Left lobe of liver (tissue), 1 donor: ENCODE measurements around a stretch of chr5.

- PRO-cap = no peak
Observed at GRCh38 chr5:149424373-149425154, 45.5 kb upstream of the IL17B start.

- PRO-cap = no peak
Observed at GRCh38 chr5:149439788-149440370, 60.8 kb upstream of the IL17B start.

DNA sequence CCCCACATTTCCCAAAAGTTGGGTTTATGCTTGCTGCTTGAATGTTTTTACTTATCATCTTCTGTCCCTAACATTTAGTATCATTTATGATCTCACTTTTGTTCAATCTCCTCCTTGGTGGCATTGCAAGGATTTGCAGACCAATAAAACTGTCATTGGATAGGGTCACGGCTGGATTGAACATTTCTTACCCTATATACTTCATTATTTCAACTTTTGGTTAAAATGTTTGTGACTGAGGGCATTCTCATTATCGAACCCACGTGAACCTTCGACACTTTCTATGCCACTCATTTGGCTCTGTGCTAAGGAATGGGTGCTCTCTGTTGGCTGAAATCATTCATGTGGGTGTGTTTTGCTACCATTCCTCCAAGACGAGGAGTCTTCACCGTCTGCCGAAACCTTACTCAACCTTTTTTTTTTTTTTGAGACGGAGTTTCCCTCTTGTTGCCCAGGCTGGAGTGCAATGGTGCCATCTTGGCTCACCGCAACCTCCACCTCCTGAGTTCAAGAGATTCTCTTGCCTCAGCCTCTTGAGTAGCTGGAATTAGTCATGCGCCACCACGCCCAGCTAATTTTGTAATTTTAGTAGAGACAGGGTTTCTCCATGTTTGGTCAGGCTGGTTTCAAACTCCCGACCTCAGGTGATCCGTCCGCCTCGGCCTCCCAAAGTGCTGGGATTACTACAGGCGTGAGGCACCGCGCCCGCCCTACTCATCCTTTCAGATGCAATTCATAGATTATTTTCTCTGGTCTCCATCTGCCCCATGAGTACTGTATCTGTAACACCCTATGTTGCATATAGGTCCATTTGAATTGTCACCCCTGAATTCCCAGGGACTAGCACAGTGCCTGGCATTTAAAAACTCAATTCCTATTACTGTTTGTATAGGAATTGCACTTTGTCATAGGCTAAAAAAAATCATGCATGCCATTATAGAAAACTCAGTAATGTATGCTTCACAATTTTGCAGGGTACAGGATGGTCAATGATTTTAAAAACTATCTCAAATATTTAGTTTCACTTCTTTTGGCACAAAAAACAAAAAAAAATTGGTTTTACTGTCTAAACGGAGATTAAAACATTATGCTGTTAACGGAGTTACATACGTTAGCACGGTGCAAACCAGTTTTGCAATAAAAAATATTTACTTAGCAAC lies 62.3 kb downstream of the CSNK1A1 start:
- PRO-cap = no peak

- PRO-cap = no peak
Observed at GRCh38 chr5:149537291-149537811, 13.9 kb downstream of the CSNK1A1 start.

DNA sequence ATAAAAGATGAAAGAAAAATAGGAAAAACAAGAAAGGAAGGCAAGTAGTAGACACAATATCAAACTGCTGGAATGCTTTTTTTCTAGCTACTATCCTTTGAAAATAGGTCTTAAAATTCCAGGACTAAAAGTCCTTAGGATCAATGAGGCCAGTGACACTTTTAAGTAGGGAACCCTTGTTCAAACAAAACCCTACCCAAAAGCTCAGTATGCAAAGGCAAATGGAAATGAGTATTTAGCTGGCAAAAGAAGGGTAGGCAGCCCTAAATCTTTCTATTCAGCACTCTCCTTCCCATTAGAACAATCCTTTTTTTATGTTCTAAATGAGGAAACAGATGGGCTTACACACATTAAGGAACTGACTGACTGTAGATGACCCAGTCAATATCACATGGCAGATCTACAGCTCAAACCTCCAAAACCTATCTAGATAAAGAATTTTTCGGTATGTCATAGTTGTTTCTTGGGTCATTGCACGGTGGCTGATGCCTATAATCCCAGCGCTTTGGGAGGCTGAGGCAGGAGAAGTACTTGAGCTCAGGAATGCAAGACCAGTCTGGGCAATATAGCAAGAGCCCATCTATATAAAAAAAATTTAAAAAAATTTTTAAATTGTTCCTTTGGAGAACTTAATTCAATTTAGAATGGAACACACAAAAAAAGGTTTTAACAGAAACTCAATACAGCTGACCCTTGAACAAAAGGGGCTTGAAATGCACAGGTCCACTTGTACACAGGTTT lies 7.2 kb downstream of the CSNK1A1 start:
- PRO-cap = no peak

GRCh38 chr5:149637898-149638126 lies 56.5 kb downstream of the ARHGEF37 start:
- PRO-cap = no peak

DNA sequence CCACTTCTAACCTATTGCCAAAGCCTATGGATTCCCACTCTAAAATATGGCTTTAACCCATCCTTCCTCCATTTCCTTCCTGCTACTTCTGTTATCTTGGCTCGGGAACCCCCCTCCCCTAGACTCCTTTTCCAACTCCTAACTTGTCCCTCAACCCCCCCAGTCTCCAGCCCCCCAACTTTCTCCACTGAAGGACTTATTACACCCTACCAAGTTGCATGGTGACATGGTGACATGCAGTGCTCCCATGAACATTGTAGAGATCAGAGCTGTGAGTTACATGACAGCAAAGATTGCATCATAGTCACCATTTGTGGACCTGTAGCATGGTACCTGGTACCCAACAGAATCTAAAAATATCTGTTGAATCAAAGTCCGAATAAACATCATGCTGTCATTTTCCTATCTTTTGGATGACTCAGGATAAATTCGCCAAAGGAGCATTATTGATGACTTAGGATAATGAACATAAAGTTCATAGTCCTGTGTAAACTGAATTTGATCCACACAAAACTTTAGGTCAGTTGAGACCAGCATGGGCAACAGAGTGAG lies 6.8 kb upstream of the PPARGC1B start:
- PRO-cap = unidirectional peak, plus-strand start at position 95 of the sequence

DNA sequence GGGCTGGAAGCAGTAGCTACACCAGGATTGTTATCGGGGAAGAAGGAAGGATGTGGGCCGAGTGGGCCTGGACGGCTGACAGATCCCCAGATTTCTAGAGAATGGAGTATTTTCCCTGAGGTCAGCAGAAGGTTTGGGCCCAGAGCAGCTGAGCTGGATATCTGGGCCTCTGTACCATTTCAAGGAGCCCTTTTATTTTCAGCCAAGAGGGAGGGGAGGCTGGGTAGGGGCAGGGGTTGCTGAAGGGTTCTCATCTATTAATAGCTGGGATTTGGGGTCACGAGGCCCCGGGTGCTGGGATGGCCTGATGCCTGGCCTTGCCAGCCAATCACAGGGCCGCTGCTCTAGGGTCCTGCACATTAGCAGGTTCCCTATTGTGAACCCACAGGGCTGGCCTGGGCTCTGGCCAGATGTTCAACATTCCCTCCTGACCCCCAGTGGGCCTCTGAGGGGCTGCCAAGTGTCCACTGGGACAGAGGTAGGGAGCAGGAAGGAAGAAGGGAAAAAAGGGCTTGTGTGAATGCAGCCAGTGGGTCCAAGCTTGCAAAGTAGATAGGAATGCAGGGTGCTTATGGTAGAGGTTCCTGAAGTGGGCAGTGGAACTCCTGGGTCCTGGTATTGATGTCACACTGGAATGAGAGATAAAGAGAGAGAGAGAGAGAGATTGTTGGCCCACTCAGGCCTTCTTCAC lies 52.5 kb downstream of the PPARGC1B start:
- PRO-cap = no peak

GRCh38 chr5:149841684-149842273 lies 102.8 kb downstream of the PDE6A start:
- PRO-cap = no peak

DNA sequence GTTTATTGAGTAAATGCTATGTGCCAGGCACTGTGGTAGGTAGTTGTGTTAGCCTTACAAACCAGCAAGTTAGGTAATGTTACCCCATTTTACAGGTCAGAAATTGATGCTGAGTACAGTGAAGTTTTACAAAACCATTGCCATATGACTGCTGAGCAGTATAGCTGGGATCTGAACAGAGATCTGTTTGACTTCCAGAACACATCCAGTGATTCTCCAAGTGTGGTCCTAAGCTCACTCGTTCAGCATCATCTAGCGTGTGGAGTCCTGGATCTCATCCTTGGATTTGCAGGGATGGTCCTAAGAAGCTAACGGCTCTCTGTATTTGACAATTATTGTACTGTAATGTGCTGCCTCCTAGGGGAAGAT lies 1.3 kb downstream of the SLC26A2 start:
- PRO-cap = no peak

DNA sequence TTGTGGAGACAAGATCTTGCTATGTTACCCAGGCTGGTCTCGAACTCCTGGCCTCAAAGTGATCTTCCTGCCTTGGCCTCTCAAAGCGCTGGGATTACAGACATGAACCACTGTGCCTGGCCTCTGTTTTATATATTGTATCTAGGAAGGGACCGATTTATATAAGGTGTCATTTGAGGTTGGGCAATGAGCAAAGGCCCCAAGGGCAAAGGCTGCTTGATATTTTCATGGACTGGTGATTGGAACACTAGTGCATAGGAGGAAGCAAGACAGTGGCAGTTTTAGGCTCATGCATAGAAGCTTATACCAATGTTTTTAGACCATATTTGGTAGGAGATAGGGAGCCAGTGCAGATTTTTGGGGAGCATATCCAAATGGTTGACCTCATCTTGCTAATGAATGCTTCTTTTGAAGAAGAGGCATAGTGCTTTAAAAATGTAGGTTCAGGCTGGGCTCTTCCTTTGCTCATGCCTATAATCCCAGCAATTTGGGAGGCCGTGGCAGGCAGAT lies 3.3 kb downstream of the SLC26A2 start:
- PRO-cap = no peak

DNA sequence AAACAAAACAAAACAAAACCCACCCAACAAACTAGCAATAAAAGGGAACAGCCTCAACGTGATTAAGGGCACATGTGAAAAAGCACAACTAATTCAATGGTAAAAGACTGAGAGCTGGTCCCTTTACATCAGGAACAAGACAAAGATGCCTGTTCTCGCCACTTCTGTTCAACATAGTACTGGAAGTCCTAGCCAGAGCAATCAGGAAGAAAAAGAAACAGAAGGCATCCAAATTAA lies 2.6 kb upstream of the CSF1R start:
- PRO-cap = no peak

DNA sequence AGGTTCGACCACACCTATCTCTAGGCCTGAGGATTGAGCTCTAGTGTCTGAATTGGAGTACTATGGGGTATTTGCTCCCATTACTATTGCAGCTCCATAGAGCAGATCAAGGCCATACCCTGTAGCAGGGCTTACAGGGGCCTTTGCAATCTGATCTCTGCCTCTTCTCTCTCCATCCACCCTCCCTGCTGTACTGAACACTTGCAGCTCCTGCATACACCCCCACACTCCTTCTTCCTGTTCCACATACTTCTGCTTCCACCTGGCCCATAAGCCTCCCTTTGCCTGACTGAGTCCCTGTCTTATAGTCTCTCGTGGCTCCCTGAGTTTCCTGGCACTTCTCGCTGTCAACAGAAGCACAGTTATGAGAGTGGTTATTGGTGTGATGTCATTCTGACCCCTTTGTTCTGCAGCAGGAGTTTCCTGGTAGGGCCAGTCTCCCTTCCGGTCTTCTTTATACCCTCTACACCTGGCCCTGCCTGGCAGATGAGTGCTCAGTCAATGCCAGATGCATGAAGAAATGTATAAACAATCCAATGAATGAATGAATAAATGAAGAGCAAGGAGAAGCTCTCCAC lies 20.3 kb upstream of the CSF1R start:
- PRO-cap = no peak

DNA sequence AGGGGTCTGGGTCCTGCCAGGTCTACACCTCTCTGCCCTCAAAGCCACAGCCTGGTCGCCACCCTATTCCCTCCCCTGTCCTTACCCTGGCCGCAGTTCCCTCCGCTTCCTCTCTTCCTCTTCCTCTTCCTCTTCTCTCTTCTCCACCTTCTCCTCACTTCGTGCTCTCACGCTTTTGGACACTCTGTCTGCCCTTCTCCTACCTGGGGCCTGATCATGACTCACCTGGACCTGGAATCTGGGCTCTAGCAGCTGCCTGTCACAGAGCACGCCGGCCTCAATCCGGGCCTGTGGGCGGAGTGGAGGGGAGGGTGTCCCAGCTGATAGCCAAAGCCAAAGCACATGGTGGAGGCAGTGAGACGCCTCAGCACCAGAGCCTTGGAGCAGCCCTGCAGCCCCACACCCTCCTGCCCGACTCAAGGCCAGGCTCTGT lies 26.8 kb upstream of the CSF1R start:
- PRO-cap = no peak

- PRO-cap = no peak
Observed at GRCh38 chr5:150133508-150133944, 22.1 kb downstream of the PDGFRB start.

DNA sequence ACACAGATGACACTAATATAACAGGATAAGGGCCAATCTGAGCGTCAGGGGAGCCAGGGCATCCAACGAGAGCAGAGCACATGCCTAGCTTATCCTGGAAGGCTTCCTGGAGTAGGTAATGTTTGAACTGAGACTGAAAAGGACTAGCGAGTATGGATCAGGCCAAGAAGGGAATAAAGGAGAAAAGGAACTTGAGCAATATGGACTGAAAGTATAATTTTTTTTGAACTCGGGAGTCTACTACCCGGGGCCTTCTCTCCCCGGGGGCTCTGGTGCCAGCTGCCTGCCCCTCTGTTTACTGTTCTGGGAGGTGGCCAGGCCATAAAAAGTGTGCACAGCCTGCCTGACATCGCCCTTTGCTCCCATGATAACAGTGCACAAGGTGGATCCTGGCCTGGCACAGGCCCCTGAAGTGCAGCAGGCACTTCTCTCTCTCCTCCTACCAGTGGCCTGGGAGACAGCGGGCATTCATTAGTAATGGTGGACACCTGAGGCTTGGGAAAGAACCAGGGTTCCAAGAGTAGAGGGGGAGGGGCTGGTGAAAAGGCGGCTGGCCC lies 4.7 kb upstream of the SLC6A7 start:
- PRO-cap = no peak

DNA sequence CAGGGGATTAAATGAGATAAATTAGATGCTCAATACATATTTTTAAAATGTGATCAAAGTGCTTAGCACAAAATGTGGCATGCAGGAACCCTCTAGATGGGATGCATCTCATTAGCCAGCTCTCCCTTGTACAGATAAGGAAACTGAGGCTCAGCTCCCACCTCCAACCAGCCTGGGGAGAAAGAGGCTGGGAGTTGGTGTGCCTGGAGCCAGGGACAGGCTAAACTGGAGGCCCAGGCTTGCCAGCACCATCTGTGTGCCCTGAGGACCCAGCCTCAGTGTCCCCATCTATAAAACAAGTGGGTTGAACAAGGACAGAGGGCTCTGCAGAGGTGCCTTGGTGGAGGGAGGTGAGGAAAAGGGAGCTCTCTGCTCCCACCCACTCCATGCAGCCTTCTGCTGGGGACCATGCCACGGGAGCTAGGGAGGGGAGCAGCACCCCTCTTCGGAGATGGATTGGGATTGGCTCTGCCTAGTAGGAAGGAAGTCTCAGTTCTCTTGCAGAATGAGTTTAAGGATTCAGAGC lies 25.6 kb downstream of the SLC6A7 start:
- PRO-cap = no peak

DNA sequence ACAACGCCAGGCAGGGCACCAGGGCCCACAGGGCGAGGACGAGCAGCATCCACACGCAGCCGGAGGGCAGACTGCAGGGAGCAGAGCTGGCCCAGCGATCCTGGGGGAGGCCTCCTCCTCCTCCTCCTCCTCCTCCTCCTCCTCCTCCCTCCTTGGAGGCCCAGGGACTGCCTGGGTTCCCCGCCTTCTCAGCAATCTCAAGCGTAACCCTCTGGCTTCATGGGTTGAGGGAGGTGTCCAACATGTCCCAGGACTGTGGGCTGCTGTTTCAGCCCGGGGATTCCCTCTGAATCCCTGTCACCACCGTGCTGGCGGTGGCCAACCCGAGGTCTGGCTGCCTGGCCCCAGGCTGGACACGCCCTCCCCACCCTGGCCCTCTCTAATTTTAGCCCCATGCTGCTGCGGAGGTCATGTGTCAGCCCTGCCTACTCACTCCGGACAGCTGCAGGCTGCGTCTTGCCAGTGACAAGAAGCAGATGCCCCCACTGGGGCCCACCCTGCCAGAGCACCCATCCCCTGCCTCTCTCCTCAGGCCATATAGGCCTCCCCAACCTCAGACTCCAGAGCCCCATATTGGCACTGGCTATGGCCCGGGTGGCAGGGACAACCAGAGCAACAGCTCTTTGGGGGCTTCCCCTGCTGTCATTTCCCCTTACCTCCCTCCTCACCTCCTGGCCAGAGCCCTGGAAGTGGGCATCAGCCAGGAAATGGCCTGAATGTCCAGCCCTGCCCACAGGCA lies 44.2 kb downstream of the CAMK2A start:
- PRO-cap = no peak

- PRO-cap = no peak
Observed at GRCh38 chr5:150246545-150247271, 42.9 kb downstream of the CAMK2A start.

DNA sequence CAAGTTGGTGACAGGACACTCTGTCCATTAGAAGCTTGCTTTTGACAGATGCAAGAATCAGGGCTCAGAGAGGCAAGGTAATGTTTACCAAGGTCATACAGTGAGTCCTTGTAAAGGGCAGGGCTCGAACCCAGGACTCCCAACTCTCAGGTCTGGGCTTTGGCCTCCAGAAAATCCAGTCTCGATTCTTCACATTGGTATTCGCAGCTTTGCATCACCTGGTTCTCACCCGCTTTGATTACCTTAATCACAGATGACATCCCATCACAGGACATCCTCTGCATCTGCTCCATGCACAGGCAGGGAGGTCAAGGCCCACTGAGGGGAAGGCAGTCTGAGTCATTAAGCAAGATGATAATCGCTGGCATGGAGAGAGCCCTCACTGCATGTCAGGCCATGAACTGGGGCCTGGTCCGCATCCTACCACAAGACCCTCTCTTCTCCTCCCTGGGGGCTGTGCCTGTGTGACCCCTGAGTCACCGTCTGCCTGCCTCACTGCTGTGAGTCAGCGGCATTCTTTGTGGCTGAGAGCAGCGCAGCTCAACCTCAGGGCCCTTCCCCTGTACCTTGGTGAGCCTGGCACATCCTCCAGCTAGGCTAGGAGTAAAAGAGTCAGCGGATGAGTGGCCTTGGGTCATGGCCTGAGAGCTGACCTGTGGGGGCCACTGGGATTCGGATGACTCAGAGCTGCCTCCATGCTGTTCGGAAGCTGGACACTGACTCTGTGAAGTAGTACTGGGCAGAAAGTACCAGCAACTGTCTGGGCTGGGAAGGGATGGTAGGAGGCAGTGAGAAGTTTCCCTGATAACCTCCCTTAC lies 14.3 kb upstream of the ARSI start:
- PRO-cap = no peak